Stomach (tissue), 7 donors: ENCODE results near the gene NAA15.

DNA sequence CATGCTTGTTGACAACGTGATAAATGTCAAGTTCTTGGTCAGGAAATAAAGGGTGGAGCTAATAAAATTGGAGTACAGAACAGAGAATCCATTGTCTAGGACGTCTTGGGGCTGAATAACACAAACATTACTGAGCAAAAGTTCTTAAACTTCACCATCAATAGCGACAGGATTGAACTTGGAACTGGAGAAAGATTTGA is 233.3 kb downstream of the PABPC4L start:
- PRO-cap = no peak
- RAMPAGE, long total RNA, 5 experiments = no peak in any of the 5 experiments
- RRBS = no CpG with 5 or more reads among the region's 3 CpGs

DNA sequence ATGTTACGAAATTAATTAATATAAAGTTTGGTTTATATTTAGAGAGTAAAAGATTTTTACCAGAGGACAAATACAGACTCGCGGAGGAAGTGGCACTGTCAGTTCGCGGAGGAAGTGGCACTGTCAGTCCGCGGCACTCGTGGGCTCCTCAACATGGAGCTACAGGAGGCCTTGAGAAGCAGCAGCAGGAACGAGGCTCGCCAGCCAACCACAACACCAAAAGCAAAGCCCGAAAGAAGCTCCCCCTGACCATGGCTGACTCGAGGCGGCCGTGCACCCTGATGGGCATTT is 125.3 kb upstream of the PABPC4L start:
- PRO-cap = no peak
- RAMPAGE, long total RNA, 5 experiments = no peak in any of the 5 experiments
- RRBS = no CpG with 5 or more reads among the region's 14 CpGs

GRCh38 chr4:135447457-135448225 is 1246.1 kb upstream of the PABPC4L start:
- PRO-cap = no peak
- RAMPAGE, long total RNA, 5 experiments = no peak in any of the 5 experiments
- RRBS = no CpG with 5 or more reads among the region's 31 CpGs

- PRO-cap = no peak
- RAMPAGE, long total RNA, 5 experiments = no peak in any of the 5 experiments
- RRBS = no CpG with 5 or more reads among the region's 1 CpG
Observed at GRCh38 chr4:137359829-137360203, 172.5 kb downstream of the PCDH18 start.

GRCh38 chr4:138112660-138113656 is 129.2 kb downstream of the SLC7A11 start:
- PRO-cap = no peak
- RAMPAGE, long total RNA, 5 experiments = no peak in any of the 5 experiments
- RRBS = no CpG with 5 or more reads among the region's 11 CpGs

DNA sequence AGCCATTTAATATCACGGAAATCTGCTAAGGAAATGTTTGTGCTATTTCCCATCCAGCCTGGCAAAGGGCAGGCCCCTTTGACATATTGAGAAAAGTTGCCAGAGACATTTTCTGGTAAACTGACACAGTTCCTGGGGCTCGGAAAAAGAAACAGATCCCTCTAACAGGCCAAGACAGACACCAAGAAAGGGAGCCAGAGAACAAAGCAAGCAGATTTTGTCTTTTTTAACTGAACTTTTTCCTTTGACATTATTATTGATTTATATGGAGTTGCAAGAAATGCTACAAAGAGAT is 33.4 kb upstream of the NOCT start:
- PRO-cap = unidirectional peak, plus-strand start at position 154 of the sequence
- RAMPAGE, long total RNA, 5 experiments = no peak in any of the 5 experiments
- RRBS = no CpG with 5 or more reads among the region's 2 CpGs

- PRO-cap = no peak
- RAMPAGE, long total RNA, 5 experiments = no peak in any of the 5 experiments
- RRBS = no CpG with 5 or more reads among the region's 2 CpGs
Observed at GRCh38 chr4:139017897-139018154, 2.2 kb downstream of the NOCT start.

GRCh38 chr4:139172245-139172858 is 4.7 kb downstream of the ELF2 start:
- PRO-cap = no peak
- RAMPAGE, long total RNA, 5 experiments = start-site peak on the minus strand in 1 of 5 experiments, at chr4:139172427-139172535 at its widest, 12 reads per replicate
- RRBS = no CpG with 5 or more reads among the region's 3 CpGs

GRCh38 chr4:139177750-139178785 is 1.1 kb upstream of the ELF2 start:
- PRO-cap = bidirectional peak, plus-strand start at chr4:139178107, minus-strand start at chr4:139177900
- RAMPAGE, long total RNA, 5 experiments = start-site peak on the minus strand in 2 of 5 experiments, at chr4:139177904-139177951 at its widest, 10 to 13 reads per replicate
- RRBS = 1% methylated on average over 39 of the region's 86 CpGs

GRCh38 chr4:139301136-139301837 is at the start of gene NAA15:
Gene NAA15 (plus strand): TSS chr4:139301505.
- PRO-cap = bidirectional peak, plus-strand start at chr4:139301527, minus-strand start at chr4:139301325
- RAMPAGE, long total RNA, 5 experiments = start-site peak on the plus strand in 3 of 5 experiments, at chr4:139301461-139301779 at its widest, 11 to 260 reads per replicate
- RRBS = 1% methylated on average over 23 of the region's 61 CpGs

DNA sequence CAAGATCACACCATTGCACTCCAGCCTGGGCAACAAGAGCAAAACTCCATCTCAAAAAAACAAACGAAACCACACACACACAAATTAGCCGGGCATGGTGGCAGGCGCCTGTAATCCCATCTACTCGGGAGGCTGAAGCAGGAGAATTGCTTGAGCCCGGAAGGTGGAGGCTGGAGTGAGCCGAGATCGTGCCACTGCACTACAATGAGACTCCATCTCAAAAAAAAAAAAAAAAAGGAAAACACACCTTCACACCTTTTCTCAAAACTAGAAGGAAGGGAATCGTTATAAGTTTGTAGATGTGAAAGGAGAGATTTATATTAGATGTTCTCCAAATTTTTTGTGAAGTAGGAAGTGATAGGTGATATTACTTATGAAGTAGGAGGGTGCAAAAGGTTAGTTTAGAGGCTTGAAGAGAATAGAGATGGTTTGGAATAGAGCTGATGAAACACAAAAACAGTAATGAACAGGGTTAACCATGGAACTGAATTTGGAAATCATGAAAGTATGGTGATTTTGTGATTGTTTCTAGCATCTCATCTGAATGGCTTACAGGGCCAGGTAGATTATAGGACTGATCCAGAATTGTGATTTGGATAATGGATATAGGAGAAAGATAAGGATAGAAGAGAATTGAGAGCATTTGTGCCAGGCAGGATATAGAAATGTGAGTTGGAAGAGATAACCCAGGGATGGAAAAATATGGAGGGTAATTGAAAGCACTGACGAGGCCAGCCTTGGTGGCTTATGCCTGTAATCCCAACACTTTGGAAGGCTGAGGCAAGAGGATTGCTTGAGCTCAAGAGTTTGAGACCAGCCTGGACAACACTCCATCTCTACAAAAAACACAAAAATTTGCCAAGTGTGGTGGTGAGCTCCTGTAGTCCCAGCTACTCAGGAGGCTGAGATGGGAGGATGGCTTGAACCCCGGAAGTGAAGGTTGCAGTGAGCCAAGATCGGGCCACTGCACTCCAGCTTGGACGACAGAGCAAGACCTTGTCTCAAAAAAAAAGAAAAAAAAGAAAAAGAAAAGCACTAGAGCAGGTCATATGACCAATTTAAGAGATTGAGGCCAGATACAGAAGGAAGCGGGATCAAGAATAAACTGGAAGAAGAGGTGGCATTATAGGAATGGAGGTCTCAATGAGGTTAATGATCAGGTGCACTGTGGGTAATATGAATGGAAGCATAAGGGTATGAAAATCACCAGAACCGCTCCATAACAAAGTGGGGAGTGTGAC is 53.5 kb upstream of the RAB33B start:
- PRO-cap = no peak
- RAMPAGE, long total RNA, 5 experiments = start-site peak on the plus strand in 2 of 5 experiments, centred at positions 830 to 1,169 of the sequence, 10 to 17 reads per replicate
- RRBS = no CpG with 5 or more reads among the region's 14 CpGs

DNA sequence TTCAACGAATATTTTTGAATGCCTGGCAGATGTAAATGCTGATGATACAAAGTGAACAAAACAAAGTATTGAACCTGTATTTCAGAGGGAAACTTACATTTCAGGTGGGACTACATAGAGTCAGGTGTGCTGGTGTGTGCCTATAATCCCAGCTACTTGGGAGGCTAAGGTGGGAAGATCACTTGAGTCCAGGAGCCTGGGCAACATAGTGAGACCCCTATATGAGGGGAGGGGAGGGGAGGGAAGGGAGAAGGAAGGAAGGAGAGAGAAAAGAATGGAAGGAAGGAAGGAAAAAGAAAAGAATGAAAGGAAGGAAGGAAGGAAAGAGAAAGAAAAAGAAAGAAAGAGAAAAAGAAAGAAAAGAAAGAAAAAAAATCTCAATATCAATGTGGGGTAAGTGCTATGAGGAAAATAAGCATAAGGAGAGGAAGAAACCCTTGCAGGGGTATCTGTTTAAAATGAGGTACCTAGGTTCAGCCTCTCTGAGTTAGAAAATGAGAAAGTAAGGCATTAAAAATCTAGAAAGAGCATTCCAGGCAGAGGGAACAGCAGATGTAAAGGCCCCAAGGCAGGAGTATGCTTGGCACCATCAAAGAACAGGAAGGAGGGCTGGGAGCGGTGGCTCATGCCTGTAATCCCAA is 43.6 kb upstream of the RAB33B start:
- PRO-cap = no peak
- RAMPAGE, long total RNA, 5 experiments = no peak in any of the 5 experiments
- RRBS = no CpG with 5 or more reads among the region's 2 CpGs

DNA sequence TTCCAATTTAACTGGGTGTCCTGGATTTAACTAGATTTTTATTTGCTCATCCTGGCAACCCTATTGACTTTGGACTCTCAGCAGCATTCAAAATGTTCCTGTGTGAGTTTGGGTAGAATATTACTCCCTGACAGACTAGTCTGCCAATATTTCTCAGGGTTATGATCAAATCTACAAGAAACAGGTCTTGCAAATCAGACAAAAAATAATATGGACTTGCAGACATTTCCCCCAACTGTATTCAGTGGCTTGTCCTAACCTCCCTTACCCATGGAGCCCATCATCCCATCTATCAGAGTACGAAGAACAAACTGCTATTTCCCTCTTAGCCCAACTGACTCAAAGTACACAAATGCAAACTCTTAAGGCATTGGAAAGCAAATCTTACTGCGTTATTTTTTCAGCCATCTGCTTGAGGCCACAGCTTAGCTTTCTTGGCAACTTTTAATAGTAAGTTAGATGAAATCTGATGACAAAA is 20.6 kb downstream of the SETD7 start:
- PRO-cap = no peak
- RAMPAGE, long total RNA, 5 experiments = no peak in any of the 5 experiments
- RRBS = no CpG with 5 or more reads among the region's 2 CpGs

- PRO-cap = no peak
- RAMPAGE, long total RNA, 5 experiments = no peak in any of the 5 experiments
- RRBS = no CpG with 5 or more reads among the region's 4 CpGs
Observed at GRCh38 chr4:139551056-139551521, 4.9 kb downstream of the SETD7 start.

GRCh38 chr4:139556691-139557619 is 936 bp upstream of the SETD7 start:
- PRO-cap = bidirectional peak, plus-strand start at chr4:139556889, minus-strand start at chr4:139556781; bidirectional peak, plus-strand start at chr4:139557164, minus-strand start at chr4:139557377
- RAMPAGE, long total RNA, 5 experiments = no peak in any of the 5 experiments
- RRBS = 1% methylated on average over 13 of the region's 63 CpGs

DNA sequence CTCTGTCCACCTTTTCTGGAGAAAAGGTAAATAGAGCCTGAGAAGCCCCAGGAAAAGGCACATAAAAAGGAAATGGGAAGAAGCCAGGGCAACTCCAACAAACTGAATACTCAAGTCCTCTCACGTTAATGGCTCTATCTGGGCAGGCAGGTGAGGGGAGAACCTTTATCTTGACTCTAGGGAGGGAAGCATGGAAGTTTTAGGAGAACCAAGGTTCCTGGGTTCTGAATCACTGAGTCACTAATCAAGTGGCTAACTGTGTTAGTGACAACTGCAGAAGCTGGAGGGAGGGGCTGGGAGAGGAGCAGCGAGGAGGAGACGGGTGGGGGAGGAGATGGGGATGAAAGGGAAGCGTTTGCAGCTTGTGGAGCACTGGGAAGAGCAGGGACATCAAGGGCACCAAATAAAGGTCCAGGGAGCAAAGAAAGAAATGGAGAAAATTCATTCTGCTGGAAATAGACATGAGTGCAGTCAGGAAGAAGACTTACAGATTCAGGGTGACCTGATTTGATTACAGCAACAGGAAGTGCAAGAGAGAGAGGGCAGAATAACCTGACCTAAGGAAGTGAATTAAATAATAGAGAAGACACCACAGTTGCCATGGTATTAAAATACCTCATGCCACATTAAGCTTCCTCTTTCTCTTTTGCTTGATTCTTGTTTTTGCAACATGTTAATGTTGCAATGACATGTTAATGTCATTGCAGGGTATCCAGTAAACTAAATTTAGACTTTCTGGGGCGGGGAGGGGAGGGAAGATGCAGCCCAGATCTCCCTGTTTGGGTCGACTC is 4.5 kb upstream of the SETD7 start:
- PRO-cap = no peak
- RAMPAGE, long total RNA, 5 experiments = no peak in any of the 5 experiments
- RRBS = no CpG with 5 or more reads among the region's 6 CpGs

DNA sequence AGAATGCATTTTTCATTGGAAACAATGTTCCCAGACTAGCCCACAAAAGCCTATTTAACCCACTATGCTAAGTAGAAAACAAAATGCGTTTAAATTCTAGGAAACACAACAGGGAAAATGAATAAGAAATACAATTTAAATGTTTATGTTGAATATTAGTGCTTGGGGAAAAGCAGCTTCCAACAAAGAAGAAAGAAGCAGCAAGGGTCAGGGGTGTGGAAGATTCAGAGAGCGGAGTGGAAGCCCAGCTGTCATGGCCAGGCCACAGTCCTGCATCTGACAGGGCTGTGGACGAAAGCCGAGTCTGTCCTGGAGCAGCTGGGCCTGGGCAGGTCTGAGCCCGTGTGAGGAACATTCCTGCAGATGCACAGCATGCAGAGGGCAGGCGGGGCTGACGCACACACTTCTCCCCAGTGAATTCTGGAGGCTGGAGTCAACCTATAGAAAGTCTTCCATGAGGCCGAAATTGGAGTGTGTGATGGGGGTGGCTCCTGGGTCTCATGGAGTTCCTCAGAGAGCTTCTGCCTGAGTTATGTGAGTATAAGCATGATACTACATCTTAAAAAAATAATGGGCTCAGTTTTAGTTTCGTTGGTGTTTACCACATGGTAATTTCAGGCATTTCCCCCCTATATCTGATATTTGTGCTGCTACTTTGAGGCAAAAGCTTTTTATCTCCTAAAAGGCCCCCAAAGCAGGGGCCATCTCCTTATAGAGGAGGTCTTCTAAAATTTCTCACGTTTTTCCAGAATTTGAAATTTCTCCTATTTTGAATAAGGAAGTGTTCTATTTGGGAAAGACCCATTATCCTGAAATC is 12.6 kb upstream of the SETD7 start:
- PRO-cap = no peak
- RAMPAGE, long total RNA, 5 experiments = no peak in any of the 5 experiments
- RRBS = no CpG with 5 or more reads among the region's 10 CpGs

DNA sequence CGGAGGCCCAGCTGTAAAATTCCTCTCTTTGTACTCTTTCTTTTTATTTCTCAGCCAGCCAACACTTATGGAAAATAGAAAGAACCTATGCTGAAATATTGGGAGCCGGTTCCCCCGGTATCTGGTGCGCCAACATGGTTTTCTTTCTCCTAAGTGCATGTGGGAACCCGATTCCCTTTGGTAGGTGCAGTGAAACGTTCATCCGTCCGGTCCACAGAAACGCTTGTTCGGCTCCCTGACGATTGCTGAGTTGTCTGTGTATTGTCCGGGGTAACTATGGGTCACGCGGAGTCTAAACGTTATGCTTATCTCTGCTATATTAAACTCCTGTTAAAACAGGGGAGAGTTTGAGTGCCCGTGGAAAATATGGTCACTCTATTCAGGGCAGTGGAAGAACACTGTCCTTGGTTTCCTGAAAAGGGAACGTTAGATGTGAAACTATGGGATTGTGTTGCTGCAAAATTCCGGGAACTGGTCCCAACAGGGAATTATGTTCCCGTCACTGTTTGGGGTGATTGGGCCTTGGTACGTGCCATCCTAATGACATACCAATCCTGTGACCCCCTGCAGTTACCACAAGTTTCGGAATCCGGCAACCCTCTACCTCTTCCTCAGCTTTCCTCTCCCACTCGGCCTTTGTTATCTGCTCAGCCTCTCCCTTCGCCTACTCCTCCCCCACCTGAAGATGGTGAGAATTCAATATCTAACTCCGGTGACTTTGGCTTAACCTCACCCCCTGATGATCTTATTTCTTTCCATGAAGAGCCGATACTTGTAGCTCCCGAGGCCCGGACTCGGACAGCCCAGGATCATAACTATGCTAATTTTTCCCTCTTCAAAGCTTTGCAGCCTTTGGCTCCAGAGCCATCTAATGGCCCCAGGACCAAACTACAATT is 32.3 kb upstream of the MGST2 start:
- PRO-cap = no peak
- RAMPAGE, long total RNA, 5 experiments = no peak in any of the 5 experiments
- RRBS = 47% methylated on average over 11 of the region's 29 CpGs

- PRO-cap = unidirectional peak, plus-strand start at chr4:139666878
- RAMPAGE, long total RNA, 5 experiments = no peak in any of the 5 experiments
- RRBS = no CpG with 5 or more reads among the region's 15 CpGs
Observed at GRCh38 chr4:139666660-139667637, 1.3 kb downstream of the MGST2 start.

DNA sequence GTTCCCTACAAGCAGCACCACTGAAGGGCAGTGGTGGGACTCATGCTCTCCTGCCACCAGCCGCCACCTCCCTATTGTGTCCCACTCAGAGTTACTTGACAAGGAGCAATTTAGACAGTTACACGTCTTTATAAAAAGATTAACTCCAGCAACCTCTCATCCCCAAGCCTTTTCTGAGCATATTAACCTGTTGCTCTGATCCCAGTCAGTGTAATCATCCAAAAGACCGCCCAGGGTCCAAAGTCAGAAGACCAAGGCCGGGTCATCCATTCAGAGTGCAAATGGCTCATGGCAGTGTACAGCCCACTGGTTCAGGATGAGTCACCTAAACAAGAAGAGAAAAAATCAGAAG is 23.7 kb downstream of the MGST2 start:
- PRO-cap = no peak
- RAMPAGE, long total RNA, 5 experiments = no peak in any of the 5 experiments
- RRBS = no CpG with 5 or more reads among the region's 4 CpGs